ENCODE measurements around a stretch of chr15.

DNA sequence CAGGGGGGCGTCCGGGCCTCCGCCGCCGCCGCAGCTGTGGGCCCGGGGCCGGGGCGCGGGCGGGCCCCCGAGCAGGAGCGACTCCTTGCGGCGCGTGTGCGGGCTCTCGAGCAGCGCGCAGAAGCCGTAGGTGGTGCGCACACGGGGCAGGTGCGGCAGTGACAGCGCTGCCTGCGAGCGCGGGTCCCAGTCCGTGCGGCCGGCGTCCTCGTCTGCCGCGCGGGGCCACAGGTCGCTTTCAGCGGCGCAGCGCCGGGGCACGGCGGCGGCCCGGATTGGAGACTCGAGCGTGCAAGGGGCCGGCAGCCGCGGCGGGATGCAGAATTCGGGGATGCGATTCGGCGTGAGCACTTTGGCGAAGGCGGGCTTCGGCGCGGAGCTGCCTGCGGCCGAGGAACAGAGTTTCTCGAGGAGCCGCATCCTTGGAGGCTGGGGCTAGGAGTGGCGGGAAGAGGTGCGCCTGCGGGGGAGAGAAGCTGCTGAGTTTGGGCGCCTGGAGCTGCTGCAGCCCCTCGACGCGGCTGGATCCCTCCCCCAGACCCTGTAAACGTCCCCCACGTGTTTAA is 437 bp downstream of the C2CD4B start:
- PRO-cap, result no peak
- RRBS, 2 experiments, result 2 to 3% methylated on average over 11 of the region's 73 CpGs

DNA sequence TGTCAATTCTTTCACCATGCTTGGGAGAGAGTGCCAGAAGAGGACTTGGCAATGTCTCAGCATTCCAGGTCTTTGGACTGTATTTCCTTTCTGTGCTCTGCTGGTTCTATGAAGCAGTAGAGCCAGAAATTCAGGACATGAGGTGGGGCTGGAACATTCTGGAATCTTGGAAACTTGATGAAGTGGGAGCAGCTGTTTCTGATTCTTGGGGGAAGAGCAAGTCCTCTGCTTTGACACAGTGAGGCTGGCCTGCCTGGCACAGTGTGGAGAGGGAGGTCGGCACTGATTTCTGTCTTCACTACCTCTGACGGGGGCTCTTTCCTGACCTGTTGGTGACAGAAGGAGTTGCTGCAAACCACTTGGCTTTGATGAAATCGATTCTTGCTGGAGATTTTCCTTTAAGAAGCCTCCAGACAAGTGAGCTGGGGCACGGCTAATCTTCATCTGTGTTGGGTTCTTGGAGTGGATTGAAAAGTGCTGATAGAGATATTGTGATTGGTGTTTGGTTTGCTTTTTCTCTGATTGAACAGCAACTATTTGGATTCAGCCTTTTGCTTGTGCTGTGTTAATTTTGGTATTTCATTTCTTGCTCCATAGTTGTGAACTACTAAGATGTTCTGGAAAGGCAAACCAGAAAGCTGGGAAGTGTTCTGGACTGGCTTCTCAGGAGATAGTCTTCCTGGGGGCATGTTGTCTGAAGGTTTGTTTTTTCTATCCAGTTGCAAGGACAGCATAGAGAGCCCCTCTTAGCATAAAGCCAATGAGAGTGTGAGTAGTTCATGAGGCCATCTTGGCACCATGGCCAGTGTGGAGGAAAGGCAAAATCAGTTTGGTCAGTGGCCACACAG is 155.8 kb downstream of the TLN2 start:
- PRO-cap, result no peak
- RRBS, 2 experiments, result no CpG with 5 or more reads among the region's 4 CpGs

DNA sequence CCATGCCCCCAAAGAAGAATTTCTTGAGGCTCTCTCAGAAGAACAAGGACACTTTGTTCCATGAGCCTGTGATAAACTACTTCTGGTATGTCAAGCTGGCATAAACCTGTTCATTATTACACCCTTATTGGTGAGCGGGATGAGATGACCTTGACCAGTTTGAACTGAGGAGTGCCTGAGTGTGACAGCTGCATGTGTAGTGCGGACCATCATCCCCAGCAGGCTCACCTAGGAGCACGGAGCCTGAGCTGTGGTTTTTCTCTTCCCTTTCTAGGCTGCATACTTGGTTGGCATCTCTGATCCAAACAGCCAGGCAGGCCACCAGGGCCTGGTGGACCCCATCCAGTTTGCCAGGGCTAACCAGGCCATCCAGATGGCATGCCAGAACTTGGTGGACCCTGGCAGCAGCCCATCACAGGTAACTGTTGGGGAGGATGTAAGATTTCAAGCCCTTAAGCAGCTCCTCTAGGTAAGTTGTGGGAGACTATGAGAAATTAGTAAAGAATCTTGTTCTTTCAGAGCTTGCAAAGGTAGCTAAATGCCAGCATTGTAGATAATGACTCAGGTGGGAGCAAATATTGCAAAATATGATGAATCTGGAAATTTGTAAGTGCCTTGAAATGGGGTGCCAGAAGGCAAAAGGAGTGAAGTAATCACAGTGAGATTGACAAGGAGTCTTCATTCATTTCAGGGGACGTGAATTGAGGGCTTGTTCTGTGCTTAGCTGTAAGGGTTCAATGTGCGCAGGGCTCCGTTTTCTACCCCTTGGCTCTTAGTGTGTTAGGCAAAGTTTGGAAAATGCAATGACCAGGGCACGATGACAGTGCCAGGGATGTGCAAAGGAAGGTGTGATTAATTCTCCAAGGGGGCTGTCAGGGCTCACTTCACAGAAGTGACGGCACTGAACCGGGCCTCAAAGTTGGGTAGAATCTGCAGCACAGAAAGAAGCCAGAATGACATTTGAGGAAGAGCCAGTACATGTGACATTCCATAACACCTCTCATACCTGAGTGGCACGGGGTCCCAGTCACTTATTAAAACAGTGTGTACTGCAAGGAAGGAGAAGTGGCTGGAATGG is 288.7 kb upstream of the TPM1 start:
- PRO-cap, result no peak
- RRBS, 2 experiments, result no CpG with 5 or more reads among the region's 10 CpGs

DNA sequence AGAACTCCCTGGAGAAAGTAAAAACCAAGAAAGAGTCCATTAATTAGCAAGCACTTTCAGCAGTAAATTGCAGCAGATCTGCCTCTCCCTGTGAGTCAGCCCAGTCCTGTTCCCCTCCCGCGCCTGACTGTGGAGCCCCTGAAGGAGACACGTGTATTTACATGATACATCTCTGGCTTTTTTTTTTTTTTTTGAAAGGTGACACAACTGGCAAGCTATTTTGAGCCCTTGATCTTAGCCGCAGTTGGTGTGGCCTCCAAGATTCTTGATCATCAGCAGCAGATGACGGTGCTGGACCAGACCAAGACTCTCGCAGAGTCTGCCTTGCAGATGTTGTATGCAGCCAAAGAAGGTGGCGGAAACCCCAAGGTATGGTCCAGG is 271.8 kb upstream of the TPM1 start:
- PRO-cap, result no peak
- RRBS, 2 experiments, result no CpG with 5 or more reads among the region's 7 CpGs

DNA sequence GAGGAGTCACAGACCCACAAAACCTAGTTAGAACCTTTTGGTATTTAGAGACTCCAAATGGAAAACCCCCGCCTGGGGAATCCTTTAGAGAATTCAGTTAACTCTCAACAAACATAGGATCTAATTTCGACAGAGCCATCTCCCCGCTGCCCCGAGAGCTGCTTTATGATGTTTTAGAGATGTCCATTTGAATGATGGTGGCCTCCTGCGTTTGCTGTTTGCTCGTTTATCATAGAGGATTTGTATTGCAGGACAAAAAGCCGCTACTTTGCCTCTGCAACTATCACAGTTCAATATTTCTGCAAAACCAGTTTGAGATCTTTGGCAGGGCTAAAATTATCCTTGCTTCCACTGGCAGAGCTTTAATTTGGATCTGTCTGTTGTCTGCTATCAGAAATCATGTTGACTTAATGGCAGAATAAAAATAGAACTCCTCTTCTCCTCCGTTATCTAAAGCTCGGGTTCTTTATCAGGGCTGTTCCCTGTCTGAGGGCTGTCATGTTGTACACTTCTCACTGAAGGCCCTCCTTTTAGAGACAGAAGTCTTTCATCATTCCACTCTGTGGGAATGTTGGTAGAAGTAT is 226.4 kb upstream of the TPM1 start:
- PRO-cap, result no peak
- RRBS, 2 experiments, result no CpG with 5 or more reads among the region's 9 CpGs

DNA sequence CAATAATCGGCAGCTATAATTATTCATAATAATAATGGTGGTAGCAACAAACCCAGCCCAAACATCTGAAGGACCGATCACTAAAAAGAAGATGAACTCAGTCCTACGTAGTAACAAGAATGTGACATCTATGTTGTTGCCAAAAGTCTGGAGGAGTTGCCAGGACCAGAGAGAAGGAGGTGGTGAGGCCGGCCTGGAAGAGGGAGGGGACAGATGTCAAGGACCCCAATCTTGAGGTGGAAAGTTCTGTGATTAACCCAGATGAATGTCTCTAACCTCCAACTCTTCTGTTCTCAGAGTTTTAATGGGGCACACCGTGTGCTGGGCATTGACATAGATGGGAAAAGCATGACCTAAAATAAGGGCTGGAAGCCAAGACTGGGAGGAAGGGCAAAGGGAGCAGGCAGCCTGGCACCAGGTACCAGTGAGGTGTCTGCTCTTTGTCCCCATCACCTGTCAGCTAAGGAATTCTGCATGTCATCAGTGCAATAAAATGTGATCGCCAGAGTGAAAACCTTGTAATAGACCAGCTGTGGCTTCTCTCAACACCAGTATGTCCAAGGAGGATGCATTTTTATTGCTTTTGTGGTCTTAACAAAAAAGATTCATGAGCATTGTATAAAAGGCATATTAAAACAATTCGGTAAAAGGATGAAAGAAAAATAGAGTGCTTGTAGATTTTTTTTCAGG is 143.5 kb upstream of the TPM1 start:
- PRO-cap, result no peak
- RRBS, 2 experiments, result no CpG with 5 or more reads among the region's 7 CpGs

GRCh38 chr15:62938717-62939117 is 103.8 kb upstream of the TPM1 start:
- PRO-cap, result no peak
- RRBS, 2 experiments, result no CpG with 5 or more reads among the region's 3 CpGs

DNA sequence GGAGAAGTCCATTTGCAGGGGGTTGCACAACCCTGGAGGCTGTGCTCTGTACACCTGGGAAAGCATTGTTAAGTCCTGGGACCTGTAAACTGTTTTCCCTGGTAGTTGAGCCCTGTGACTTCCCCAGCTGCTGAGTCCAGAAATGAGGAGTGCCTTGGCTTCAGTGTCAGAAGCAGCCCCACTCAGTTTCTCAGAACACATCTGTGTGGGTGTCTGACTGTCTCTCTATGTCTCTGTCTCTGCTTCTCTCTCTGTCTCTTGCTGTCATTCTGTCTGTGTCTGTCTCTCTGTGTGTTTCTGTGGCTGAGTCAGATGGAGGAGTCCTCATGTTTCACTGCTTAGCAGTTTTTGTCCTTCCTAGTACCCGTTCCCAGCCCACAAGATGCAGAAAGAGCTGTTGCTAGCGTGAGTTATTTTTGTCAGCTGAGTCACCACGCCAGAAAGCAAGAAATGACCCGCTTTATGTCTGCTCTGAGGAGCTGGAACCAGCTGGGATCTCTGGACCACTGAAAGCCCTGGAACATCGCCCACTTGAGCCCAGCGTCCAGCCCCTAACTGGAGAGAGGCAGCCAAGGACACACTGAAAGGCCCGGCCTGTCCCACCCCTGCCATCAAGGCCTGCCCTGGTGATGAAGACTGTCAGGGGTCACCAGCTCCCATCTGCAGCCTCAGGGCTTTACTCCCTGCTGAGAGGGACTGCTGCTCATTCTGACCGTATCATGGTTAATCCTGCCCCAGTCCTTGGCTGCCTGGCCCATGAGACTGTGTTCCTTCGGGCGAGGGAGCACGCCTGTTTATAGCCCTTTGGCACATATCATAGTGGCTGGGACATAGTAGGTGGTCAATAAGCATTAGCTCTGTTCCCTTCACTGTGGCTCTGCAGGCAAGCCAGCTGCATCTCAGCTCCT is 101.8 kb upstream of the TPM1 start:
- PRO-cap, result no peak
- RRBS, 2 experiments, result no CpG with 5 or more reads among the region's 11 CpGs

DNA sequence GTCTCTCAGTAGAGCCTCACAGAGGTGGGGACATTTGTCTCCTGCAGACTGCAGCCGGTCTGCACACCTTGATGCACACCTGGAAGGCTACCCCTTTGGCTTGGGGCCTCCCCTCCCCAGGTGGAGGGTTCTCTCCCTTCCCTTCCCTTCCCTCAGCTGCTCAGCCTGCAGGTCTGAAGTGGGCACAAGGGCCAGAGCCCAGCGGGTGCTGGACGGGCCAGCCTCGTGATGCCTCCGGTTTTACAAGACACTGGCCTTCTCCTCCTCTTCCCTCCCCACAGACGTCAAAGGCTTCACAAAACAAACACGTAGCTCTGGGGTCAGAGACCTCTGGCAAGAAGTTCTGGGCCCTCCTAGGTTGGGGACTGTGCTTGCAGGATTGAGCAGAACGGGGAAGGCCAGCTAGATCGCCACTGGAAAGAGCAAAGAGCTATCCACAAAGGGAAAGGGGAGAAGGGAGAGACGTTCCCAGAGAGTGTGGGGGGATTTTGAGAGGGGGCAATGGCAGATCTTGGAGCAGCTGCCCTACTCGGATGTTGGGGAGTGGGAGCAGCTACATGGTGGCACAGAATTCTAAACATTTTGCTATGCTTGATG is 81.4 kb upstream of the TPM1 start:
- PRO-cap, result no peak
- RRBS, 2 experiments, result no CpG with 5 or more reads among the region's 11 CpGs

DNA sequence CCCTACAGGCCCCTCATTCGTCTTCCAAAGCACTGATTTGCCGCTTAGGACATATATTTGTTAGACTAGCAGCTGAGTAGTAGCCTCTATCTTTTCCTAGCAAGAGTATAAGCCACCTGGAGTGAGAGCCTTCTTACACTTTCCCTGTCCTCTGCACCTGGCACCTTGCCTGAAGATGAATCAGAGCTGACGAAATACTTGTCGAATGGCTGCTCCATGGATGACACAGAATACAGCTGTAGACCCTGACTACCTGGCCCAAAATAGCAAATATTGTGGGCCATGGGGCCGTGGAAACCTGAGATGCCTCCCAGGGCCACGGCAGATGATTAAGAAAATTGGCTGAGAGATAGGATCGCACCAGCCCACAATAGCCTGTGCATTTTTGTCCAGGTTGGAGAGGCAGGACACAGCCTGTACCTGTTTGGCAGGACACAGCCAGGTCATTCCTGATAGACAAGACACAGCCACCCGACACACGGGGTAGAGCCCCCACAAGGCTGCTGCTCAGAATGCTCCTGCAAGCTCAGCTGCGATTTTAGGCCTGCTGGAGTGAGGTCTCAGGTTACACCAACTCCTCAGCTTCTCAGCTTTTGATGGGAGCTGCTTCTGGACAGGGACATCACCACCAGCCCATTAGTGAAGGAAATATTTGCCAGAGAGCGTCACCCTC is 23.0 kb upstream of the TPM1 start:
- PRO-cap, result no peak
- RRBS, 2 experiments, result no CpG with 5 or more reads among the region's 11 CpGs

DNA sequence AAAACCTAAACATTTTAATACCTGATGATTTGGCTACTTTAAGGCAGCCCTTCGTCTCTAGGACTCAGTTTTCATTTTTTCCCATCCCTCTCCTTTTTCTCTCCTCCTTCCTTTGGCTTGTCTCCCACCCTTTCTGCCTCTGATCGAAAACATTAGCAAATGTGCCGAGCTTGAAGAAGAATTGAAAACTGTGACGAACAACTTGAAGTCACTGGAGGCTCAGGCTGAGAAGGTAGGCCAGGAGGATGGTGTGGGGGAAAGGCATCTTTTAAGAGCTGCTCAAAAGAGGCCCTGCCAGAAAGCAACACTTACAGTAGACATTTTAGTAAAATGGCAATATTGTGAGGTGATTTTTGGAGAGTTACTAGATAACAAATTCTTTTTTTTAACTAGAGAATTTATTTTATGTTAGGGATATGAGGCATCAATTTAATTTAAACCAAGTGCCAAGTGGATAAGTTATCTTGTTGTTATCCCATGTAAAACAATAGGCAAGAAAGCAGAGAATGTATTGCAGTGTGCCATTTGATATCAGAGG is 19.1 kb downstream of the TPM1 start:
- PRO-cap, result unidirectional peak, plus-strand start at position 333 of the sequence
- RRBS, 2 experiments, result no CpG with 5 or more reads among the region's 4 CpGs

DNA sequence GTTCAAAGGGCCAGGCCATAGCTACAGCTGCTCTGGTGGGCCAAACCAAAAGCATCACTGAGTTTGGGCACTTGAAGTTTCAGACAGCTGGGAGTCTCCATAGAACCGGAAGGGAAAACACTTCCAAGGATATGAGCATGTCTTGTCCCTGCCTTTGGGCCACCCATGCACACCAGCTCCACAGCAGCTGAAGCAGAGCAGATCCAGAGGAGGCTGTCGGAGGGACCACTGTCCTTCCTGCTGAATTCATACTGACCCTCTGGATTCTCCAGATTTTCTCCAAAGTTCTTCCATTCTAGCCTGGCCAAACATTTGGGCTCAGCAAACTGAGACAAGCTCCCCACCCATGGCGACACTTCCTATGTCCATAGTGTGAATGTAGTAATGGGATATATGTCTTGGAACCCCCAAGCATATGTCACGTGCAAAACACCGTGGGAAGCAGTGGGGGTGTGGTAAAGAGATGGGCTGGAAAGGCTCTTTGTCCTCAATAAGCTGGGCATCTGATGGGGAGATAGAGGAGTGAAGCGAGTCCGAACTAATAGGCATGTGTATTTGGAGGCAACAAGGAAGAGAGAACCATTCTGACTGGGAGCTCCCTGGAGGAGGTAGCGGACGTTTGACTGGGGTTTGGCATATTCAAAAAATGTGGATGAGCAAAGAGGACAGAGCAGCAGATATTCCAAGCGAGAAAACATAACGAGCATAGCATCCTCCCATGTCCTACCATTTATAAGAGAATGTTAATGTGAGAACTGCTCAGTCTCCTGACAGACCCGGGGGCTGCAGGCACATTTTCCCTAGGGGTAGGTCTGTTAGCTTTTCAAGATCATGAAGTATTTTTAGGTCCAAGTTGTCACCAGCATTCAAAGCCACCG is 25.4 kb downstream of the TPM1 start:
- PRO-cap, result no peak
- RRBS, 2 experiments, result 94% methylated on average over 1 of the region's 13 CpGs; no CpG with 5 or more reads in 1 of the 2 experiments

DNA sequence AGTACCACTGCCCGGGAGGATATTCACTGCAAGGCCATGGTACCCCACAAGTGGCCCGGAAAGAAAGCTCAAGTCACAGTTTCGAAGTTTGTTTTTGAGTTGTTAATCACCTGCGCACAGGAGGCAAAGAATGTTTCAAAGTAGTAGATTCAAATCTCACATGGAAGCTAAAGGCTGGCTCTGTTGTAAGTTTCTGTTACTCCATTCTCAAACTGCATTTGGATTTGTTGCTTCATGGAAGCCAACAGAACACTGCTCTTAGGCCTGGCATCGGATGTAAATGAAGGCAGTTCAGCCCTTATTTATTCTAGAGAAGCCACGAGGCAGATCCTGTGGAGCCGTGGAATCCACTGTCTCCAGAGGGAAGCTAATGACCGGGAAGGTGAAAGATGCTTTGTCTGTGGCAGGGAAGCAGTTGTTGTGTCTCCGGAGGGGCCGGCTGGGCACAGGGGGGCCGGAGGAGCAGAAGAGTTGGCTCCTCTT is 33.3 kb downstream of the TPM1 start:
- PRO-cap, result no peak
- RRBS, 2 experiments, result 56 to 63% methylated on average over 2 to 3 of the region's 11 CpGs

GRCh38 chr15:63151396-63152079 is 5.7 kb downstream of the RPS27L start:
- PRO-cap, result no peak
- RRBS, 2 experiments, result no CpG with 5 or more reads among the region's 5 CpGs

GRCh38 chr15:63380206-63380520 is 1.5 kb downstream of the CA12 start:
- PRO-cap, result no peak
- RRBS, 2 experiments, result no CpG with 5 or more reads among the region's 1 CpG

DNA sequence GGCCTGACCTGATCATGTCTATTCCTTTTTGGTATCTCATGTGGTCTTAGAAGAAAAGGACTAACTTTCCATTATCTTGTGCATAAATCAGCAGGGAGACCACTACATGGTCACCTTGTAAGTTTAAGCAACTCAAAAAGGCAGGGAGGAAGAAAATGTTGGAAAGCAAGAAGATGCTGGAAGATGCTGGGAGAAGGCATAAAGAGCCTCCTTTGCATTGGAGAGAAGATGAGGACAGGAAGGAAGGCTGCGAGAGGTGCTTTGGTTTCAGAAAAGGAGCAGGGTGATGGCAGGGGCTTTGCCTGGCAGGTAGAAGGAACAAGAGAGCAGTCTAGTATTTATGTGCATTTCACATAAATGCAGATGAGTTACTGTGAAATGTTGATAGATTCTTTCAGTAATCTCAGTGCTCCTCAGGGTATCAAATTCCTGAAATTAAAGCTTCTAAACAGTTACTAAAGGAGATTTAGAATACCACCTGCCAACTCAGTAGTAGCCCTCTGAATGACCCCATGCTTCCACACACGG is 14.6 kb upstream of the FBXL22 start:
- PRO-cap, result no peak
- RRBS, 2 experiments, result no CpG with 5 or more reads among the region's 2 CpGs

GRCh38 chr15:63672719-63673401 is 75.7 kb downstream of the FBXL22 start:
- PRO-cap, result no peak
- RRBS, 2 experiments, result no CpG with 5 or more reads among the region's 1 CpG

DNA sequence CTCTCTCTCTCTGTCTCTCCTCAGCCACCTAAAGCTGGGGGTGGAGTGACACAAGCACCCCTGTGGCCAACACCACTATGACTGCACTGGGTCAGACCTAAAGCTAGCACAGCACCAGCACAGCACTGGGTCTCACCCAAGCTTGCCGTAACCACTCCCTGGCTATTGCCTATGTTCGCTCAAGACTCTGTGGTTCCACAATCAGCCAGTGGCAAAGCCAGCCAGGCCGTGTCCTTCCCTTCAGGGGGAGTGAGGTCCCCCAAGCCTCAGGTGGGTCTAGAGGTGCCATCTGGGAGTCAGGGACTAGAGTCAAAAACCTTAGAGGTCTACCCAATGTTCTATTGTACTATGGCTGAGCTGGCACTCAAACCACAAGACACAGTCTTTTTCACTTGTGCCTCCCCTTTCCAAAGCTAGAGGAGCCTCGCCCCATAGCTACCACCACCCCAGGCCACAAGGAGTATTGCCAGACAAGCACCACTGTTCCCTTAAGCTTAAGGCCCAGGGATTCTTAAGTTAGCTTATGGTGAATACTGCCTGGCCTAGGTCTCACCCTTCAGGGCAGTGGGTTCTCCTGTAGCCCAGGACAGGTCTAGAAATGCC is 89.5 kb downstream of the HERC1 start:
- PRO-cap, result no peak
- RRBS, 2 experiments, result no CpG with 5 or more reads among the region's 4 CpGs

DNA sequence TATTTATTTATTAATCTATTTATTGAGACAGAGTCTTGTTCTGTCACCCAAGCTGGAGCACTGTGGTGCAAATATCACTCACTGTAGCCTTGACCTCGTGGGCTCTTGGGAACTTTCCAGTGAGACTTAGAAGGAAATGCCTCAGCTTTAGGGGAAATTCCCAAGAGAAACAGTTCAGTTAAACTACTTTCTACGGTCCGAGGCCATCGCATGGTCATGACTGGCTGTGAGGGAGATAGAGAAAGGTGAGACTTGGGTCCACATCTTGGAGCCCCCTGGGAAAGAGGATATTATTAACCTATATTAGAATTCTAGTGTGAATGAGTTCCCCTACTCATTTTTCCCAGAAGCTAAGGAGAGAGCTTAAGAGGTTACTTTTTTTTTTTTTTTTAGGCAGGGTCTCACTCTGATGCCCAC is 47.1 kb upstream of the HERC1 start:
- PRO-cap, result no peak
- RRBS, 2 experiments, result no CpG with 5 or more reads among the region's 4 CpGs

GRCh38 chr15:63895101-63895670 is 61.4 kb upstream of the HERC1 start:
- PRO-cap, result no peak
- RRBS, 2 experiments, result no CpG with 5 or more reads among the region's 8 CpGs